Ovary (tissue), 7 donors: ENCODE data around the genes PPP4R4 and GLRX5.

- PRO-cap, 7 experiments: no peak in any of the 7 experiments
- RAMPAGE, long total RNA, 2 experiments: no peak in any of the 2 experiments
Measured at GRCh38 chr14:94056484-94057157, 24.4 kb downstream of the DDX24 start.

DNA sequence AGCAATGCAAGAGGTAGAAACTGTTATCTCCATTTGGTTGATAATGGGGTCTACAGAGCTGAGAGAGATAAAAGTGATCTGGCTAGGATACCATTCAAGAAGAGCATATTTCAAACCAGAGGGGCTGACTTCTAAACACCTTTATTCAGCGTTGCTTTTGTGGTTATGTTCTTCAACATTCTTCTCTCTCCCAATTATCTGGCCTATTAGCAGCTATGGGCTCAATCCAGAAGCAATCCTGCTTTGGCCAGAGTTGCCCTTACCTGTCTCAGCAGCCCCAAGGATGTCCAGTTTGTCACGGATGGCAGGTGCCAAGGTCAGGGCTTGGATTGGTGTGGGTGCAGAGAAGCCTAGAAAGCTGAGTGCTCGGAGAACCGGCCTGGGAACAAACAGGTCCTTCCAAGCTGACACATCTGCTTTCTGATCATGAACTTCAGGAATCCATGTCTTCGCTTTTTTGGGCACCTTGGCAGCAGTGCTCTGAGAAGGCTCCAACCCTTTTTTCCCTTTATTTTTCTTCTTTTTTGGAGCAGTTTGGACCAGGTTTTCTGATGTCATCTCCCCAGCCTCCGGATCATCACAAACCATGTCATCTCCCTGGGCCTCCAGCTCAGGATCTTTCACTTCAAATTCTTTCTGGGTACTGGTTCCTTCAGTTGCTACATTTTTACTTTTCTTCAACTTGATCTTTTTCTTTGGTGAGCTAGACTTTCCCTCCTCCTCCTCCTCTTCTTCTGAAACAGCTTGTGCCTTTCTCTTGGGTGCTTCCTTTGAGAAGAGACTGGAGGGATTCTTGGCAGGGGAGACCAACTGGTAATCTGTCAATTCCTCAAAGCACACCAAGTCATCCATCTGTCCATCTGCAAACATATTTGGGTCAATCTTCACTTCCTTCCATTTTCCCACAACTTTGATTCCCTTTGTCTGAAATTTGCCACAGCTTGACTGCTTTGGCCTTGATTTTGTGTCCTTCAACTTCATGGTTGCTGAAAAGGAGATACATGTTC, 1.9 kb downstream of the DDX24 start:
- PRO-cap, 7 experiments: no peak in any of the 7 experiments
- RAMPAGE, long total RNA, 2 experiments: no peak in any of the 2 experiments

DNA sequence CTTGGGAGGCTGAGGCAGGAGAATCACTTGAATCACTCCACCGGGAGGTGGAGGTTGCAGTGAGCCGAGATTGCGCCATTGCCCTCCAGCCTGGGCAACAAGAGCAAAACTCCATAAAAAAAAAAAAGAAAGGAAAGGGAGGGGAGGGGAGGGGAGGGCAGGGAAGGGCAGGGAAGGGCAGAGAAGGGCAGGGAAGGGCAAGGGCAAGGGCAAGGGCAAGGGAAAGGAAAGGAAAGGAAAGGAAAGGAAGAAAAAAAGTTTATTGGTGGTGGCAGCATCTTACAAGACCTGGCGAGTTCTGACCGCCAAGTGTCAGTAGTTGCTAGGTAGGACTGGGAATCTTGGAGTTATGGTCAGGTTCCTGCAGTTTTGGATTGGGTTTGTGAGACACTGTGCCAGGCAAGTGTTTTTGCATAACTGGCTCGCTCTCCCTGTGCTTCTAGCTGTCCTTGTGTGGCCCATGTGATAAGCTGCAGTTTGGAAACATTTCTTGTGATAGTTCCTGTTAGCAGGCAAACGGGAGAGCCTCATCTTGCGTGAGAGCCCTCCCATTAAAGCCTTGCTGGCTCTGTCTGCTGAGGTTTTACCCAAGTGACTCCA, 20.1 kb downstream of the IFI27L2 start:
- PRO-cap, 7 experiments: peak in 3 of 7 experiments; most common plus-strand start position 495 of the sequence (in 2); most common minus-strand start position 435 of the sequence (in 1)
- RAMPAGE, long total RNA, 2 experiments: no peak in any of the 2 experiments

GRCh38 chr14:94162085-94162301, 12.1 kb upstream of the PPP4R4 start:
- PRO-cap, 7 experiments: peak in 4 of 7 experiments; most common plus-strand start chr14:94162177 (in 2)
- RAMPAGE, long total RNA, 2 experiments: no peak in any of the 2 experiments

- PRO-cap, 7 experiments: peak in 7 of 7 experiments; most common plus-strand start chr14:94174129 (in 7); most common minus-strand start chr14:94173937 (in 6)
- RAMPAGE, long total RNA, 2 experiments: no peak in any of the 2 experiments
Measured at GRCh38 chr14:94173366-94174493, at the start of gene PPP4R4. Gene PPP4R4, plus strand, starts transcription at chr14:94174322.

DNA sequence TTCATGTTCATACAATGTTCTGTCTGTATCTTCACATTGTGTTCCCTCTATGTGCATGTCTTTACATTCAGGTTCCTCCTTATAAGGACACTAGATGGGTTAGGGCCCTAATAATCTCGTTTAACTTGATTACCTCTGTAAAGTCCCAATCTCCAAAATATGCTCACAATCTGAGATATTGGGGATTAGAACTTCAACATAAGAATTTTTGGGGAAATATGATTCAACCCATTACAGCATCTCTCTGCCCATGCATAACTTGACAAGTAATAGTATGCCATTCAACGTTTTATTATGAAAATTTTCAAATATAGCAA, 30.6 kb upstream of the SERPINA6 start:
- PRO-cap, 7 experiments: peak in 1 of 7 experiments; most common minus-strand start position 246 of the sequence (in 1)
- RAMPAGE, long total RNA, 2 experiments: no peak in any of the 2 experiments

GRCh38 chr14:94411686-94412157, 23.3 kb upstream of the SERPINA1 start:
- PRO-cap, 7 experiments: no peak in any of the 7 experiments
- RAMPAGE, long total RNA, 2 experiments: no peak in any of the 2 experiments

DNA sequence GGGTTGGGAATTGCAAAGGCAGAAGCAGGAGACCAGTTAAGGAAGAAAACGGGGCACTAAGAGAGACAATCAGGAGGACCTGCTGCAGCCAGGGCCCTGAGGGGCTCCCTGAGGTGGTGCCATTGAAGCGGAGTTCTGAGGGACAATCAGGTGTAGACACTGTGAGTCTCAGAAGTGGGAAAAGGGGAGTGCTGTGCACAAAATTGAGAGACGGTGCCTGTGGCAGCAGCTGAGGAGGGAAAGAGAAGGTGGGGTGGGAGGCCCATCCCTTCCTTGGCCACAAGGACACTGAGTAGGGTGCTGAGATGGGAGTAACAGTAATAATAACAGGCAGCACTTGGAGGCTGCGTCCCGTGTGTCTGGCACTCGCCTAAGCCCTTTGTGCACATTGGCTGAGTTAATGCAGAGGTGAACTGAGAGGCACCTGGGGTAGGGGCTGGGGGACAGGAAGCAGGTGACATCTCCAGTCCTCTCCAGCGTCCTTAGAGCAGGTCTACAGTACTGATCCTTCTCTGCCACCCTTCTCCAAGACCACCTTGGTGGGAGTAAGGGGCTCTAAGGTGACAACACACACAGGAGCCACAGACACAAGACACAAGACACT, 14.9 kb upstream of the SERPINA3 start:
- PRO-cap, 7 experiments: no peak in any of the 7 experiments
- RAMPAGE, long total RNA, 2 experiments: no peak in any of the 2 experiments

- PRO-cap, 7 experiments: peak in 6 of 7 experiments; most common plus-strand start chr14:94602195 (in 4); most common minus-strand start chr14:94602060 (in 4)
- RAMPAGE, long total RNA, 2 experiments: no peak in any of the 2 experiments
Measured at GRCh38 chr14:94601804-94602641, 10.2 kb upstream of the SERPINA3 start.

- PRO-cap, 7 experiments: no peak in any of the 7 experiments
- RAMPAGE, long total RNA, 2 experiments: no peak in any of the 2 experiments
Measured at GRCh38 chr14:94768860-94770001, 682 bp downstream of the GSC start.

- PRO-cap, 7 experiments: no peak in any of the 7 experiments
- RAMPAGE, long total RNA, 2 experiments: no peak in any of the 2 experiments
Measured at GRCh38 chr14:94864221-94864933, 94.5 kb upstream of the GSC start.

GRCh38 chr14:94864934-94865283, 95.0 kb upstream of the GSC start:
- PRO-cap, 7 experiments: peak in 2 of 7 experiments; most common minus-strand start chr14:94865004 (in 2)
- RAMPAGE, long total RNA, 2 experiments: no peak in any of the 2 experiments

- PRO-cap, 7 experiments: no peak in any of the 7 experiments
- RAMPAGE, long total RNA, 2 experiments: no peak in any of the 2 experiments
Measured at GRCh38 chr14:95185958-95186597, 28.7 kb upstream of the DICER1 start.

DNA sequence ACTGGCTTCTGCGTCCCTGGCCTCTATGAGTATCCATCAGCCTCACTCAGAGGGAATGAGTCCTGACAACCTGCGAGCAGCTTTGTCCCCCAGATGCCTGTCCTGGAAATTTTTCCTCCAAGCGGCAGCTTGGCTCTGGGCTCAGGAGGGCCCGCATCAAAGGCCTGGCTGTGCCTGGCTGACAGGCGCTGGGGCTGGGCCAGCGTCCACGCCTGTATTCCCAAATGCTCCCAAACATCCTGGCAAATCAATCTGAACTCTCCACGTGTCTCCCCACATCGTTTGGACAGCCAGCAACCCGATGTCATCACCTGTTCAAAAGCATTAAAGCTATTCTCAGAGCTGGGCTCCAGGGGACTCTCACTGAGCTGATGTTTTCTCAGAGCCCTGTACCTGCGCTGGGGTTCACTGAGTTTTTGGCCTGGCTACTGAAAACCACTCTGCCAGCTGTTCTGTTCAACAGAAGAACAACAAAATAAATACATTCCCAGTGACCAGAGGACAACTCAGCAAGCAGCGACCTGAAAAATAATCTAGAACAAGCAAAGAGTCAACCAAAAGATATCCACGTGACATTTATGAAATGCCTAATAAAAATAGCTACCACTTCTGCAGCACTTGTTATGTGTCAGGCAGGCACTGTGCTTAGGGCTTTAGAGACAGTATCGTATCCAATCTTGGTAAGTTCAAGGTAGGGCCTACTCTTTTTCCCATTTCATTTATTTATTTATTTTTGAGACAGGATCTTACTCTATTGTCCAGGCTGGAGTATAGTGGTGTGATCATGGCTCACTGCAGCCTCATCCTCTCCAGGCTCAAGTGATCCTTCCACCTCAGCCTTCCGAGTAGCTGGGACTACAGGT, 57.6 kb downstream of the CLMN start:
- PRO-cap, 7 experiments: no peak in any of the 7 experiments
- RAMPAGE, long total RNA, 2 experiments: no peak in any of the 2 experiments

DNA sequence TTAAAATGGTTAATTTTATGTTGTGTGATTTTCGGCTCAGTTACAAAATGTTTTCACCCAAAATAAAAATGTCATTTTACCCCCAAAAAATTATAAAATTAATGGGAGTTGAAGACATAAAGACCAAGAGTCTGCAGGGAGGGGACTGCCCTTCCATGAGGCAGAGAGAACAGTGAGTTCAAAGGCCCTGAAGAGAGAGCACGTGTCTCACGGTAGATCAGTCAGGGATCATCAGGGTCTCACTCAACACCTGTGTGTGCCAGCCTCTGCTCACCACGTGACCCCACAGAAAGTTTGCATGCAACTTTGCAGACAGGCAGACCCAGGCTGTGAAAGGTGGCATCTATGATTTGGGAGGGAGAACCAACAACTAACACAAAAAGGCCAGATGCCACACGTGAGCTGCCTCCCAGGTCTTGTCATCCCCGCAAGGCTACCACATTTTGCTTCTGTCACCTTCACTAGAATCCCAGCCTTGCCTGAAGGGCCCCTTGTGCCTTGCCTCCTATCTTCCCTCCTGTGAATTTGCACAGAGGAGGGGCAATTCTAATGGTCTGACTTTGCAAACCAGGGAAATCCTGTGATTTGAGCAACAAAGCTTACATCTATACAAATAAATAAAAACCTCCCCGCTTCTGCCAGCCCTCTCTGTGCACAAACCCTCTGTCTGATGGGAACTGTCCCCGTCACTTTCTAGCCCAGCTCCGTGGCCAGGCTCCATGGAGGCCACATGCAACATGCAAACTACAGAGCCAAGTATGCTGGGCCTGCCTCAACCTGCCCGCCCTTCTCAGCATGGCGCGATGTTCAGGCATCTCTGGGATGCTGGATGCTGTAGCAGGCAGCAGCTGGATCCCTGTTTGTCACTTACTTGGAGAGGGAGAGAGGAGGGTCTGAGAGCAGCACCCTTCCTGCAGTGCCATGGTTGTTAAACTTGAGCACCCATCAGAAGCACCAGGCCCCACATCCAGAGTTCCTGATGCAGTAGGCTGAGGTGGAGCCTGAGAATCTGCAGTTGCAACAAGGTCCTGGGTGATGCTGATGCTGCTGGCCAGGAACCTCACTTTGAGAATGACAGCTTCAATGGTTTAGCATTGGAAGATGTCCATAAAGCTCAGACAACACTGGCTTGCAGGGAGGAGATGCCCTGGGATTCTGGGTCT, 32.7 kb downstream of the CLMN start:
- PRO-cap, 7 experiments: no peak in any of the 7 experiments
- RAMPAGE, long total RNA, 2 experiments: no peak in any of the 2 experiments

GRCh38 chr14:95300814-95301889, 18.6 kb downstream of the CLMN start:
- PRO-cap, 7 experiments: no peak in any of the 7 experiments
- RAMPAGE, long total RNA, 2 experiments: no peak in any of the 2 experiments

GRCh38 chr14:95408317-95408999, 88.8 kb upstream of the CLMN start:
- PRO-cap, 7 experiments: peak in 1 of 7 experiments; most common plus-strand start chr14:95408760 (in 1); most common minus-strand start chr14:95408771 (in 1)
- RAMPAGE, long total RNA, 2 experiments: no peak in any of the 2 experiments

DNA sequence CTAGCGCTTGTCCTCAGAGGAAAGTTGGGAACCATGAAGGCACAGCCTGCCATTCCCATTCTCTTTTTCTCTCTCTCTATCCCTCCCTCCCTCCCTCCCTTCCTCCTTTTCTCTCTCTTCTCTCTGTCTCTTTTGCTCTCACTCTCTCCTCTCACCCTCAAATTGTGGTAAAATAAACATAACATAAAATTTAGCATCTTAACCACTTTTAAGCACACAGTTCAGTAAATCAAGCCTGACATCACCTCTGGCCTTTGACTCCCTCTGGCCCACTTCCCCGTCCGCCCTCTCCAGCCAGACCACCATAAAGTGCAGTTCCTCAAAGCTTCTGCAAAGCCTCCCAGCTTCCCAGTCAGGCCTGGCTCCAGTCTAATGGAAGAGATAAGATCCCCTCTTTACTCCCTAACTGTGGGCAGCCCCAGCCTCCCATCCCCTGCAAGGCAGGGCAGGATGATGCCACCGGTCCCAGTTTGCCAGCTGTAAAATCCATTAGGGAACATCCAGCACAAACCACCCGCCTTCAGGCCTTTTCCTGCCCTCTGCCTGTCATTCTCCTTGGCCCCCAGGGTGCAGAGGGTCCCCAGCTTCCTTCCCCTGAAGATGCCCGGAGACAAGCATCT, 93.5 kb upstream of the CLMN start:
- PRO-cap, 7 experiments: no peak in any of the 7 experiments
- RAMPAGE, long total RNA, 2 experiments: no peak in any of the 2 experiments

- PRO-cap, 7 experiments: no peak in any of the 7 experiments
- RAMPAGE, long total RNA, 2 experiments: no peak in any of the 2 experiments
Measured at GRCh38 chr14:95464384-95465027, 51.9 kb downstream of the SYNE3 start.

- PRO-cap, 7 experiments: peak in 7 of 7 experiments; most common plus-strand start chr14:95535050 (in 7)
- RAMPAGE, long total RNA, 2 experiments: start-site peak on the plus strand in 2 of 2 experiments, at chr14:95535196-95535354 at its widest, 6 to 8 reads per replicate
Measured at GRCh38 chr14:95534891-95535535, at the start of gene GLRX5. Gene GLRX5, plus strand, starts transcription at chr14:95535050.